Glomerular endothelial cell (primary cell): ENCODE results near the gene NFATC1.

DNA sequence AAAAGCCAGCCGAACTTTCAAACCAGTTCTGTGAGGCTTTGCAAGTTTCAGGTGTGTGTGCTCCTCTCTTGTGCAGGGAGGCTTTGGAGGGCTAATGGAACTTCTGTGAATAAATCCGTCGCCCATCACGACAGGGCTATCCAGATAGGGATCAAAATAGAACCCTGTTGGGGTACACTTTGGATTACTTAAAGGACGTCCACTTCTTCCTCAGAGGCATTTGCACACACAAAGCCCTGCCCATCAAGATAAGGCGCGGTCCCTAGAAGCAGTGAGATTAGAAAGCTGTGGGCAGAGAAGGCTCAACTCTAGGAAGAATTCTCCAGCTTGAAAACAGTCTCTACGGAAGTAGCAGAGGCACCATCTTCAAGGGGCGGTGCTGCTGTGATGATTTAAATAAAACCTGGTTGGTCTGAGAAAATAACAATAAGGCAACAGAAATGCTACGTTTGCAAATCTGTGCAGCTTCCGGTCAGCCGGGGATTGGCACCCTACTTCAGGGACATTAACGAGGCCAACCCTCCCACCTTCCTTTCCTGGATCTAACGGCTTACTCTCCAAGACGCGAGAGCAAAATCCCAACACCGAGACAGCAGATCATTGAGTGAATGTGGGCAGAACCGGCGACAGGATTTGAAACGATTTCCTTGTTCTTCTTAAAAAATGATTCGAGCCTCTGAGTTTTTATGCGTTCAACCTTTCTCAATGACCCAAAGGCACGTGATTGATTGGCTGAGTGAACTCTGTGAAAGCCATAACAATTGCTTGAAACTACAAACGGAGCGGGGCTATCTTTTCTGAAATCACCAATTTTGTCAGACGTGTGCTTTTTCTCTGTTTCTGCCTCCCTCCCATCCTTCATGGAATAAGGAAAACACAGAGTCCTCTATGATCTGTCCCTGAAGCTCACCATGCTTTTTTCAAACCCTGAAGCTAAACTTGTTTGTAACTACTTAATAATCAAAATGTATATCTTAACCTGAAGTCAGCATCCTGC is 93.6 kb upstream of the ZNF516 start:
- RAMPAGE, long total RNA = no peak

GRCh38 chr18:76670547-76670901 is 151.8 kb upstream of the ZNF236 start:
- RAMPAGE, long total RNA = no peak

DNA sequence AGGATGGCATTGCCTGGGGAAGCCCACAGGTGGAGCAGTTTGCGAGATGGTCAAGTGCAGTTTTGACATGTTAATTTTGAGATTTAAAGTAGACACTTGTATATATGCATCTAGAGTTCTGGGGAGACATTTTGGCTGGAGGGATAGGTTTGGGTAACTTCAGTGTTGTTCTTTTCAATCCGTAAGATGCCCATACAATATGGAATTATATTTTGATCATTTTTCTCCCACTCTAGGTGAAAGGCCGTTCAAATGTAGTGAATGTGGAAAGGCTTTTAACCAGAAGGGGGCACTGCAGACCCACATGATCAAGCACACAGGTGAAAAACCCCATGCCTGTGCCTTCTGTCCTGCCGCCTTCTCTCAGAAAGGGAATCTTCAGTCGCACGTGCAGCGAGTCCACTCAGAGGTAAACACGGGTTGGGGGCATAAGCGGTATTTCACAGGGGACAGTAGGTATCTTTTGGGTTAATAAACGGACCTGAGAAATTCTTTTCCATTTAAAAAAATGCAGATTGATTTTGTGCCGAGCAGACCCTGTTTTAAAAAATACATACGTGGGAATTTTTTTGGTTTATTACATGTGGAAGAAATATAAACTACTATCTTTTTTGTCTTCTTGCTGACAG is 53.0 kb downstream of the ZNF236 start:
- RAMPAGE, long total RNA = no peak

DNA sequence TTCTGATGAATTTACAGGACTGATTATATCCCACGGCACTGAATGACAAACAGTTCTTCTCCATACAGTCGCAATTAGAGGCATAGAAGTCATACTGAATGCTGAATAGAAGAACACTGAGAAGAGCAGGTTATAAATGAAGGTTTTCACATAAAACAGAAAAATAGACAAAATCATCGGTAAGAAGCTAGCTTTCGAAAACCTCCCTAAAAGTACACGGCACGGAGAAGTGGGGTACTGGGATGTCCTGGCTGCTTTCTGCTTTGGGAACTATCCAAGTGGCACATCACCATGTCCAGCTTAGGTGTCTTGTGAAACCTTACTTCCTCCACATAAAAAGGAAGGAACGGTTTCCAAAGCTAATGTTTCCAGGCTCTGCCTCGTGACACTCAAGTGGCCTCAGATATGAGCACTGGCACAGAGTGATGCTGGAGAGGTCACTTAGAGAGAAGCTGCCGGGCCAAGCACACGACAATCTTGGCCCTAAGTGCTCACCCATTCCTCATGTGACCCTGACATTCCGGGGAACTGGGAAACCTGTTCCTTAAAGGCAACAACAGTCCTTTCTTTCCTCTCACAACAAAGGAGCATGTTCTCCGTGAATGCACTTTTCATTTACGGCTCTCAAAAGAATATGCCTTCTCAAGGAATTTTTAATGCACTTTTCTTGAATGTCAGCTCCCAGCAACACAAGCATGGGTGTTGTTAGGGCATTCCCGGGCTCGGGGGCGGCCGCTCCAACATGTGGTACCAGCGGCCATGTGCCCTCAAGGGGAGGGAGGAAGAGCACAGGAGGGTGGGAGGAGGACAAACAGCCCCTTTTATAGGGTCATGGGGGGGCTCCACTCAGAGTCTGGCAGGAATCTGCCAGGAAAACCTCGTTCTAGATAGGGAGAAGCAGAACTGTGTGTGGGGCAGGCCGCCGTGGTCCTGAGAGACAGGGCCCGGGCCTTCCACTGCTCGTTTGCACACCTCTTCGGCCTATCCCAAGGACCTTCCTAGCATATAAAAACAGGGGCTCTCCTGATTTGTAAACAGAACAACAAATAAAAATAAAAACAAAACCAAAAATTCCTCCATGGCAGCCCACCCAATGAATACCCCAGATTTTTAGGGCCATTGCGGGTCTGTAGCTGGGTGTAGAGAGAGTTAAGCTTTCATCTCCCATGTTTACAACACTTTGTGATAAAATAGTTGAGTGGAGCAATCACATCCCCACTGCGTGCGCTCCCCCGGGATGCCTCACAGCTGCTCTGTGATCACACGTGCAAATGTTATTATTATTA is 118.6 kb downstream of the MBP start:
- RAMPAGE, long total RNA = no peak

- RAMPAGE, long total RNA = no peak
Observed at GRCh38 chr18:77043901-77044759, 88.5 kb downstream of the MBP start.

GRCh38 chr18:77054060-77054580 is 78.5 kb downstream of the MBP start:
- RAMPAGE, long total RNA = no peak

DNA sequence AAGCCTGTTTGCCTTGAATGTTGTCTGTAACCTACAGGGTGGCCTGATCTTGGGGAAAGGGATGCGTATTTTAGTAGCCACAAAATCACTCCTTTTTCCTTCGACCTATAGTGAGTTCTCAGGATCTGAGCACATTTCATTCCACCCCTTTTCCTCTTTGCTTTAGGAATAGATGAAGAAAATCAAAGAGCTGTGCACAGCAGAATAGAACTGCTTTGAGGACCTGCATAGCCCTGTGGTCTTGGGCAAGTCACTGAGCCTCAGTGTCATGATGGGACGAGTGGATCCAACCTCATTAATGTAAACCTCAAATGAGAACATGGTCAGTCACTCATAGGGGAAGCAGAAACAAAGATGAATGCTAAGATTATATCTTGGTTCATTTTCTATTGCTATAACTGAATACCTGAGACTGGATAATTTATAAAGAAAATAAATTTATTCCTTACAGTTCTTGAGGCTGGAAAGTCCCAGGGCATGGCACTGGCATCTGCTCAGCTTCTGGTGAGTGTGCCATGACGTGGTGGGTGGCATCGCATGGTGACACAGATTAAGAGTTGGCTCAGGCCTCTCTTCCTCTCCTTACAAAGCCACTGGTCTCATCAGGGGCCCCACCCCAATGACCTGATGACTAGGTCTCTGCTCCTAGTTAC is 67.7 kb downstream of the MBP start:
- RAMPAGE, long total RNA = no peak

DNA sequence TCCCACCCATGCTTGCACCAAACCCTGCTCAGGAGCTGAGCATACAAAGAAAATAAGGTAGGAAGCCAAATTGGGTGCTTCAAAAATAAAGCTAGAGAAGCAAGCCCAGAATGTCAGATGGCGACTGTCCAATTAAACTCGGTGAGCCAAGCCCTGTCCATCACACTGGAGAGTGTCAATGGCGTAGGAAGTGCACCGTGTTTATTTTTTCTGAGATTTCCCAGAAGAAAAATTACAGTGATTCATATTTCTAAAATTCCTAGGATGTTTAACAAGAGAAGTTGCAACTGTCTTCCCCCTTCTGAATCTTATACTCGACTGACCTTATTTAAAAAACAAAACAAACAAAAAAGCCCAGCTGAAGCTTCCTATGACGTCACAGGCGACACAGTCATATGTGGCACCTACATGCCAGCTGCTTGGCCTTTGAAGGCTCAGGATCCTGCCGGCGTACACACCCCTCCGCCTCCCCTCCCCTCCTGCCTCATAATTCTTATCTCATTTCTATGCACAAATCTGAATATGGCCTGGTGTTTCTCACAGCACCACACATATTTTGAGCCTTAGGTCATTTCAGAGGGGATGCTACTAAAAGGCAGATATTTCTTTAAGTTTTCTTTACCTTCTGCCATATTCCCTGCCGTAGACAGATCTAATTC is 60.8 kb downstream of the MBP start:
- RAMPAGE, long total RNA = no peak

- RAMPAGE, long total RNA = no peak
Observed at GRCh38 chr18:77101163-77102573, 30.9 kb downstream of the MBP start.

- RAMPAGE, long total RNA = no peak
Observed at GRCh38 chr18:77103978-77104632, 28.5 kb downstream of the MBP start.

DNA sequence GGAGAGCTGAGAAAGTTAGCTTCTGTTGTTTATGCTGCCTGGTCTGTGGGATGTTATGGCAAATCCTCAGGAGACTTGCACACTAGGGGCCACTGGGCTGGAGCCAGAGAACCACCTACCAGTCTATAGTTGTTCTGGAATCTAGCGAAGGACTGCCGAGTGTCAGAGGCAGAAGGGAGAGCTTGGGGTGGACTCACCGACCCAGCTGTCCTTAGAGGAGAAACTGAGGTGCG is 398.8 kb upstream of the SALL3 start:
- RAMPAGE, long total RNA = no peak

DNA sequence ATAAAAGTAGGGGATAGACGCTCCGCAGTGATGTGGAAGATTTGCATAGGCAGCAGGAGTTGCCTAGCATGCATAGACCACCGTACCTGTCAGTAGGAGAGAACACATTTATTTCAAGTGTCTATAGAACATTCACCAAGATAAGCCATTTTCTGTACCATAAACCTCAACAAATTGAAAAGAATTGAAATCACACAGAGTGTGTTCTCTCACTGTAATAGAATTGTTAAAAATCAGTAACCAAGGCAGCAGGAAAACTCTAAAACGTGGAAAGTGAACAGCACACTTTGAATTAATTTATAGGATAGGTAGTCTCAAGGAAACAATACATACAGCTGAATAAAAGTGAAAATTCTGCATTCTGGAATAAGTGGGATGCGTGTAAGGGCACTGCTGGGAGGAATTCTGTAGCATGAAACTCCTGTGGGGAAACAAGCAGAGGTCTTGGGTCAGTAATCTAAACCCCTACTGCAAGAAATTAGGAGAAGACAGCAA is 78.1 kb downstream of the ATP9B start:
- RAMPAGE, long total RNA = no peak

- RAMPAGE, long total RNA = no peak
Observed at GRCh38 chr18:79154330-79154574, 85.1 kb downstream of the ATP9B start.

GRCh38 chr18:79245350-79246107 is 150.2 kb upstream of the NFATC1 start:
- RAMPAGE, long total RNA = no peak

GRCh38 chr18:79252241-79252859 is 143.4 kb upstream of the NFATC1 start:
- RAMPAGE, long total RNA = no peak

- RAMPAGE, long total RNA = no peak
Observed at GRCh38 chr18:79316237-79316872, 79.4 kb upstream of the NFATC1 start.

- RAMPAGE, long total RNA = no peak
Observed at GRCh38 chr18:79383597-79384561, 11.9 kb upstream of the NFATC1 start.

GRCh38 chr18:79395585-79396676 is at the start of gene NFATC1:
Gene NFATC1 (plus strand): TSS chr18:79395930.
- RAMPAGE, long total RNA = no peak

- RAMPAGE, long total RNA = no peak
Observed at GRCh38 chr18:79487651-79487921, 91.9 kb downstream of the NFATC1 start.

GRCh38 chr18:79695078-79695553 is 15.5 kb downstream of the CTDP1 start:
- RAMPAGE, long total RNA = no peak